Thyroid gland (tissue), 7 donors: ENCODE data around the gene TIMP1.

GRCh38 chrX:47226982-47227525 is 5.8 kb upstream of the USP11 start:
- PRO-cap, 2 experiments, result no peak in any of the 2 experiments
- RAMPAGE, long total RNA, 5 experiments, result no peak in any of the 5 experiments

DNA sequence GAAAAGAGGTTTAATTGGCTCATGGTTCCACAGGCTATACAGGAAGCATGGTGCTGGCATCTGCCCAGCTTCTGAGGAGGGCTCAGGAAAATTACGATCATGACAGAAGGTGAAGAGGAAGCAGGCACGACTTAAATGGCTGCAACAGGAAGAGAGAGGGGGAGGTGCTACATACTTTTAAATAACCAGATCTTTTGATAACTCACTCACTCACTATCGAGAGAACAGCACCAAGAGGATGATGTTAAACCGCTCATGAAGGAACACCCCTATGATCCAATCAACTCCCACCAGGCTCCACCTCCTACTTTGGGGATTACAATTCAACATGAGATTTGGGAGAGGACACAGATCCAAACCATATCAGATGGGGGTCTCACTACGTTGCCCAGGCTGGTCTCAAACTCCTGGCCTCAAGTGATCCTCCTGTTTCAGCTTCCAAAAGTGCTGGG is 11.9 kb upstream of the ZNF157 start:
- PRO-cap, 2 experiments, result no peak in any of the 2 experiments
- RAMPAGE, long total RNA, 5 experiments, result no peak in any of the 5 experiments

- PRO-cap, 2 experiments, result no peak in any of the 2 experiments
- RAMPAGE, long total RNA, 5 experiments, result no peak in any of the 5 experiments
These were observed 9.8 kb downstream of the ZNF157 start for GRCh38 chrX:47380165-47380660.

DNA sequence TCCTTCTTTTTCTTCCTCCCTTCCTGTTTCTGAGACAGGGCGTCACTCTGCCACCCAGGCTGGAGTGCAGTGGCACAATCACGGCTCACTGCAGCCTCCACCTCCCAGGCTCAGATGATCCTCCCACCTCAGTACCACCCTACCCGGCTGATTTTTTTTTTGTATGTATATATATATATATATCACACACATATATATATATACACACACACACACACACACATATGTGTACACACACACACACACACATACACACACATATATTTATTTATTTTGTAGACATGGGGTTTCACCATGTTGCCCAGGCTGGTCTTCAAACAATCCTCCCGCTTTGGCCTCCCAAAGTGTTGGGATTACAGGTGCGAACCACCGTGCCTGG is 20.3 kb downstream of the ZNF41 start:
- PRO-cap, 2 experiments, result no peak in any of the 2 experiments
- RAMPAGE, long total RNA, 5 experiments, result no peak in any of the 5 experiments

DNA sequence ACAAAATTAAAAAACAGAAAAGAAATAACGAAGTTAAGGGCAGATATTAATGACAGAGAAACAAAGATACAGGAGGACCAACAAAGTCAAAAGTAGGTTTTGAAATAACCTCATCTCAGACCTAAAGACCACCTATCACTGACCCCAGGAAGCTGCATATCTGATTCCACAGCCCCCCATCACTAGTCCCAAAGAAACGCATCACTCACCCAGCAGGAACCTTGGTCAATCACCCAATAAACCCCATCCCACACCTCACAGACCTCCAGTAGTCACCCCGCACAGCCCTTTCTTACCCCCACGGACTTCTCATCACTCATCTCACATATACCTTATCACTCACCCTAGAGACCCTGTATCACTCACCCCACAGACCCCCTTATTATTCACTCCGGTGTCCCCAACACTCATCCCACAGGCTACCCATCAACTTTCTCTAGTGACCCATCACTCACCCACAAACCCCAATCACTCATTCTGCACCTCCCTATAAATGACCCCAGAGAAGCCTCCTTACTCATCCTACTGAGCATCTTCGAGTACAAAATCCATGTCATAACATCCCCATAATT is 1.1 kb downstream of the ZNF41 start:
- PRO-cap, 2 experiments, result no peak in any of the 2 experiments
- RAMPAGE, long total RNA, 5 experiments, result no peak in any of the 5 experiments

GRCh38 chrX:47523898-47524292 is 37.1 kb upstream of the ARAF start:
- PRO-cap, 2 experiments, result no peak in any of the 2 experiments
- RAMPAGE, long total RNA, 5 experiments, result no peak in any of the 5 experiments

GRCh38 chrX:47571588-47572078 is 10.6 kb upstream of the TIMP1 start:
- PRO-cap, 2 experiments, result no peak in any of the 2 experiments
- RAMPAGE, long total RNA, 5 experiments, result no peak in any of the 5 experiments

- PRO-cap, 2 experiments, result peak in 1 of 2 experiments; most common plus-strand start chrX:47573702 (in 1)
- RAMPAGE, long total RNA, 5 experiments, result no peak in any of the 5 experiments
These were observed 8.3 kb upstream of the TIMP1 start for GRCh38 chrX:47573652-47574526.

- PRO-cap, 2 experiments, result peak in 2 of 2 experiments; most common plus-strand start chrX:47582439 (in 2); most common minus-strand start chrX:47582196 (in 2)
- RAMPAGE, long total RNA, 5 experiments, result start-site peak on the plus strand in 5 of 5 experiments, at chrX:47582298-47582448 at its widest, 110 to 5,545 reads per replicate
These were observed at the start of gene TIMP1 for GRCh38 chrX:47581903-47582730. Gene TIMP1, plus strand, starts transcription at chrX:47582436.

GRCh38 chrX:47707413-47707678 is 48.4 kb upstream of the UXT start:
- PRO-cap, 2 experiments, result no peak in any of the 2 experiments
- RAMPAGE, long total RNA, 5 experiments, result no peak in any of the 5 experiments

GRCh38 chrX:47798913-47799300 is 37.8 kb upstream of the ZNF81 start:
- PRO-cap, 2 experiments, result no peak in any of the 2 experiments
- RAMPAGE, long total RNA, 5 experiments, result no peak in any of the 5 experiments

DNA sequence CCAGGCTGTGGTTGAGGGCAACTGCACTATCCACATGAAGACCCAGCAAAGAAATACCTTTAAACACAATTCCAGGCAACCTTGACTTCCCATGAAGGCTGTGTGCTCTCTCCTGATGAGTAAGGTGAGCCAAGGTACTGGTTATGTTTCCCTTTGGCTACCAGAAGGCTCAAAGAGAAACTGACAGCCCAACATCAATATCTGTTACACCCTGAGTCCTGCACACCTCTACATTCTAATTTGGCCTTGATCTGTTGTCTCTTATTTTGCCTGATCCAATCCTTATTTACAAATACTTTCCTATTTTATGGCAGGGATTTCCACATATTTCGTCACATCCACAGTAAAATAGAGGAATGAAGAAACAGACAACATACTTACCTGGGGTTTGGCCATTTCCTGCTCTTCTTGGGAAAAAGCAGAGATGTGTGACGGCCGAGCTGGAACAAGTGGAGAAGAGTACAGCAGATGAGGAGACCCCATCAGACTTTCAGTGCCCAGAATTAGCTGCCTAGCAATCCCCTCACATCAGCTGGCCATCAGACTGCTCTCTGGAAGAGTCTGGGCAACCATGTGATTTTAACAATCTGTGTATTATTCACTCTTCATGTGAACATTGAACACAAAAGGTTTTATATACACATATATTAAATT is 1.4 kb downstream of the ZNF182 start:
- PRO-cap, 2 experiments, result no peak in any of the 2 experiments
- RAMPAGE, long total RNA, 5 experiments, result no peak in any of the 5 experiments

DNA sequence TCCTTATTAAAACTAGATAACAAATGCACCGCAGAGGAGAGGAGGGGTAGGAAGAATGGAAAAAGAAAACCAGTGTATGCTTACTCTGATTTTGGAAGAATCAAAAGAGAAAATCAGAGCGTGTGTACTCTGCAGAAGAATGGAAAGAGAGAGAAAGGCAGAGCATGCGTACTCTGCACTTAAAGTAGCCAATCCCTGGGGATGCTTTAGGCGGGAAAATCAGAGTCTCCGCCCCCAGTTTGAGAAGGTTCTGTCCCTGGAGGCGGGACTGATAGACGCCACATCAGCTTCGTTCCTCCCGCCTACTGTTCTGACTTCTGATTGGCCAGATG is 23.6 kb downstream of the SSX1 start:
- PRO-cap, 2 experiments, result no peak in any of the 2 experiments
- RAMPAGE, long total RNA, 5 experiments, result no peak in any of the 5 experiments

DNA sequence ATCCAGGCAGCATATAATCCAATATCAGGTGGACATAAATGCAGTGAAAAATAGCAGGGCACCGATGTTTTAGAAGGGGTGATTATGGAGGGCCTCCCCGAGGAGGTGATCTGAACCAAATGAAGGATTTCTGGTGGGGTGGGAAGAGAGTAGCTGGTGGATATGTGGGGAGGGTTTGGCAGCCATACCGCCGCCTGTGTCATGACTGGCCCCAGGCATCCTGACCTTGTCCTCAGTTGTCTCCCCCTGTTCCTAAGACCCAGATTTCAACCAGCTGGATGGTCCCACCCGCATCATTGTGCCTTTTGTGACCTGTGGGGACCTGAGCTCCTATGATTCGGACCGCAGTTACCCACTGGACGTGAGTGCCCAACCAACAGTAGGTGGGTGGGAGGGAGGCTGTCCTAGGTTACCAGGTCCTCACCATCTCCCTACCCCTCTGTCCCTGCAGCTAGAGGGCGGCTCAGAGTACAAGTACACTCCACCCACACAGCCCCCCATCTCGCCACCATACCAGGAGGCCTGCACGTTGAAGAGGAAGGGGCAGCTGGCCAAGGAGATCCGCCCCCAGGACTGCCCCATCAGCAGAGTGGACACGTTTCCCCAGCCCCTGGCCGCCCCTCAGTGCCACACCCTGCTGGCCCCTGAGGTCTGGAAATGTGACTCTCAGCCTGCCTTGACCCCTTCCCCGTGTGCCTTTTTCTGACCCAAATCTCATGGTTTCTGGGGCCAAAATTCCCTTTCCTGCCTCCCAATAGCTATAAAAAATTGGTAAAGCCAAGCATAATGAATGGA is 6.3 kb downstream of the FTSJ1 start:
- PRO-cap, 2 experiments, result no peak in any of the 2 experiments
- RAMPAGE, long total RNA, 5 experiments, result no peak in any of the 5 experiments

- PRO-cap, 2 experiments, result no peak in any of the 2 experiments
- RAMPAGE, long total RNA, 5 experiments, result no peak in any of the 5 experiments
These were observed 11.2 kb downstream of the FTSJ1 start for GRCh38 chrX:48487150-48487595.

DNA sequence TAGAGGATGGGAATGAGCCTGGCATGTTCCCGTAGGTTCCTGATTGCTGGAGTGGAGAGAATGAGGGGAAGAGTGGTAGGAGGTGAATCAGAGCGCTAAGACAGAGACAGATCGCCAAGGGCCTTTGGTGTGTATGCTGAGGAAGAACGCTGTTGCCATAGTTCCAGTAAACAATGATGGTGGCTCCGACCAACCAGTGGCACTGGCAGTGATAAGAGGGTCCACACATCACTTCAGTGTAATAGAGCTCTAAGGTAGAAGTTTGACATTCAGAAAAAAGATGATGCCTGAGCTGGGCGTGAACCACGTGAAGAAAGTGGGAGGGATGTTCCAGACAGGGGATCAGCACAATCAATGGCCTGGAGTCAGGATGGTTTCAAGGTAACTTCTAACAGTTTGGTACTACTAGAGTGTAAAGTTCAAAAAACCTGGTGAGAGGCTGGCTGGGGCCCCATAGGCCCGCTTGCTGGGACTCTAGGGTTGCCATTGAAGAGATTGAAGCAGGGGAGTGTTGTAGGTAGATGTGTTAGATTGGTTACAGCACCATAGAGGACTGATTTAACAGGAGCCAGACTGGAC is 1.1 kb downstream of the TBC1D25 start:
- PRO-cap, 2 experiments, result no peak in any of the 2 experiments
- RAMPAGE, long total RNA, 5 experiments, result no peak in any of the 5 experiments

GRCh38 chrX:48891241-48892191 is 6.1 kb downstream of the TIMM17B start:
- PRO-cap, 2 experiments, result peak in 2 of 2 experiments; most common plus-strand start chrX:48891938 (in 1); most common minus-strand start chrX:48891541 (in 2)
- RAMPAGE, long total RNA, 5 experiments, result no peak in any of the 5 experiments

- PRO-cap, 2 experiments, result no peak in any of the 2 experiments
- RAMPAGE, long total RNA, 5 experiments, result no peak in any of the 5 experiments
These were observed 8.6 kb upstream of the PIM2 start for GRCh38 chrX:48927067-48928086.

GRCh38 chrX:48961453-48962118 is 4.2 kb upstream of the OTUD5 start:
- PRO-cap, 2 experiments, result peak in 1 of 2 experiments; most common minus-strand start chrX:48961694 (in 1)
- RAMPAGE, long total RNA, 5 experiments, result no peak in any of the 5 experiments

- PRO-cap, 2 experiments, result no peak in any of the 2 experiments
- RAMPAGE, long total RNA, 5 experiments, result no peak in any of the 5 experiments
These were observed 6.0 kb downstream of the GPKOW start for GRCh38 chrX:49117525-49118027.